Spinal cord (tissue), 3 donors: ENCODE data around the gene OR13C3.

GRCh38 chr9:101375291-101376128, 9.3 kb downstream of the BAAT start:
- PRO-cap, result no peak
- RAMPAGE, long total RNA, result no peak

DNA sequence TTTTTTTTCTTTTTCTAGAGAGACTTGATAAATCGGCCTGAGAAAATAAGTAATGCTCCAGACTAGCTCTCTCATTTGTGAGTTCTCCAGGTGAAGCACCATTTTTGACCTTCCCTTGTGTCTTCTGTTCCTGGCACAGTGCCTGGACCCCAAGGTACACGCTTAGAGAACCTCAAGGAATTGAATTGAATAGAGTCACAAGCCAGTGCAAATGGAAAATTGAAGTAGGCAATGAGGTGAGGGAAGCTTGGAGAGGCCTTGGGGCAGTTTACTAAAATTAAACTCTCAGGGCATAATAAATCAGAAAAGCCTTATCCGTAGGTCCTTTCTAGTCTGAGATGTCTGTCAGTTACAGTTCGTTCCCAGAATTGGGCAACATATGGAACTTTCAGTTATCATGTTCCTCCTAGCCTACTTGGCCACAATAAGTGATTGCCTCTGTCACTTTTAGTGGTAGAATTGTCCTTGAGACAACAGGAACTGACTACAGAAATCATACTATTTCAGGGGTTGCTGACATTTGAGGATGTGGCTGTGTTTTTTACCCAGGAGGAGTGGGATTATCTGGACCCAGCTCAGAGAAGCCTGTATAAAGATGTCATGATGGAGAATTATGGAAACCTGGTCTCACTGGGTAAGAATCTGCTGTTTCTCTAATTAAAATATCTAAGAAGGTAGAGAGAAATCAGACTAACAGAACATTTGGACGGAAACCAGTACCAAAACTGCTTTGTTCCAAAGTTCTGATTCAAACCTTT, 905 bp downstream of the ZNF189 start:
- PRO-cap, result no peak
- RAMPAGE, long total RNA, result no peak

DNA sequence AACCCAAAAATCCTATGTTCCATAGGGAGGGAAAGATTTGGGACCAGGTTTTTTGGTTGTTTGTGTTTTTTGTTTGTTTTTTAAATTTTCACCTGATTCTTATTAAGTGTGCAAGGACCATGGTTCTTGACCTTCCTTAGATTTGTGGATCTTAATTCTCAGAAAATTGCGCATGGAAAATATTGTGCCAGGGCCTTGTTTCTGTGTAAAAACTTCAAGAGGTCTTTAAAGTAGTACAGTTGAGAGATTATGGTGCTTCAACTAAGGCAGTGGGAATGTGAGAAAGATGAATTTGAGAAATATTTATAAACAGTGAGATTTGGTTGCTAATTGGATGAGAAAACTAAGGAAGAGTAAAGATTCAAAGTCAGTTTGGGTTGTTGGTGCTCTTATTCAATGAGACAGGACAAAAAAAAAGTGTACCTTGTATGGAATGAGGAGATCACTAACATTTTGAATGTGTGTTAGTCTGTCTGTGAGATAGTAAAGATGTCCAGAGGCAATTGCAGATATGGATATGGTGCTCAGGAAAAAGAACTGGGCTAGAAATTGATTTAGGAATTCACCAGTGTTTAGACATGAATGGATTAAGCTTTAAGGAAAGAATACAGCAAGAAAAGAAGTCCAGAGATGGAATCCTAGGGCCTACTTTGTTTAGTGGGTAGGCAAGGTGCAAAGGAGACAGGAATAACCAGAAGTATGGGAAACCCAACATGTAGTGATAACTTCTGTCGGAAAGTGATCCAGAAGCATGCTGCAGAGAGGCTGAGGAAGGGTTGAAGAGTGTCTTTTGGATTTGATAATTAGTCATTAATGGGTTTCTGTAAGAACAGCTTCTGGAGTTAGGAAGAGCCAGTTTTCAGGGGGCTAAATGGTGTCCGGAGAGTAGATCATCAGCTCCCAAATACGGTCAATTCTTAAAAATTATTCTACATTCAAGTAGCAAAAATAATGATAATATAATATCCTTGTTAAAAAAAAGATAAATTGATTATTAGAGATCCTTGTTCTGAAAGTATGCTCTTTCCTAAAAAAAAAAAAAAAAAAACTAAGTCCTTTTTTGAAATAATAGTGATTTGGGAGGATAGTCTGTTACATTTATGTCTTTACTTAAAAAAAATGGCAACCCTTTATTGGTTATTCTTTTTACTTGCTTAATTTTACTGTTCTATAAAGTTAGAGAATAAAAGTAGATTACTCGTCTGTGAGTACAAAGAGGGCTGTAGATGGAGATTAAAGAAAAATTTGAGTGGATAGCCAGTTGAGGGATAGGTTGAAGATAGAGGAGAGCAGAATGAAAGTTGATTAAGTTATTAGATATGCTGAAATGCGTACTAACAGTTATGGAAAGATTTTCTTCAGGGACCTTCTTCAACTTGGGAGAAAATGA, 15.0 kb downstream of the ZNF189 start:
- PRO-cap, result no peak
- RAMPAGE, long total RNA, result no peak

GRCh38 chr9:101424369-101425301, 10.9 kb downstream of the ALDOB start:
- PRO-cap, result no peak
- RAMPAGE, long total RNA, result no peak

- PRO-cap, result no peak
- RAMPAGE, long total RNA, result no peak
Measured at GRCh38 chr9:101448964-101450001, 13.7 kb upstream of the ALDOB start.

- PRO-cap, result no peak
- RAMPAGE, long total RNA, result no peak
Measured at GRCh38 chr9:102223316-102224022, 485.0 kb upstream of the GRIN3A start.

DNA sequence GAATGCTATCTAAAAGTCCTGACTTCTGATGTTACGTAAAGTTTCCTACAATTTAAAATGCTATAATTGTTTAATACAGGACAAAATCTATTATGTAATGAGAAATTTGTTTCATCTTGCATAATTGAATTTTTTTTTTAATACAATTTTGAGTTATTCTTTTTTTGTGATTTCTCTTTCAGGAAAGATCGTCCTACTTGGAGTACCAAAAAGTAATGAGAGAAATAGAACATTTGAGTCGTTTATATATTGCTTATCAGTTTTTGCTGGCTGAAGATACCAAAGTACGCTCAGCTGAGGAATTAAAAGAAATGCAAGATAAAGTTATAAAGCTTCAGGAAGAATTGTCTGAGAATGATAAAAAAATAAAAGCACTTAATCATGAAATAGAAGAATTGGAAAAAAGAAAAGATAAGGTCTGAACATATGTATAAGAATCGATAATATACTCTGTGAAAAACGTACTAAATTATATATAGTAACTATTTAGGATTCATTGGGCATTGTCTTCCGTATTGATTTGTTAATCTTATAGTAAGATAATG, 7.7 kb downstream of the SMC2 start:
- PRO-cap, result no peak
- RAMPAGE, long total RNA, result no peak

DNA sequence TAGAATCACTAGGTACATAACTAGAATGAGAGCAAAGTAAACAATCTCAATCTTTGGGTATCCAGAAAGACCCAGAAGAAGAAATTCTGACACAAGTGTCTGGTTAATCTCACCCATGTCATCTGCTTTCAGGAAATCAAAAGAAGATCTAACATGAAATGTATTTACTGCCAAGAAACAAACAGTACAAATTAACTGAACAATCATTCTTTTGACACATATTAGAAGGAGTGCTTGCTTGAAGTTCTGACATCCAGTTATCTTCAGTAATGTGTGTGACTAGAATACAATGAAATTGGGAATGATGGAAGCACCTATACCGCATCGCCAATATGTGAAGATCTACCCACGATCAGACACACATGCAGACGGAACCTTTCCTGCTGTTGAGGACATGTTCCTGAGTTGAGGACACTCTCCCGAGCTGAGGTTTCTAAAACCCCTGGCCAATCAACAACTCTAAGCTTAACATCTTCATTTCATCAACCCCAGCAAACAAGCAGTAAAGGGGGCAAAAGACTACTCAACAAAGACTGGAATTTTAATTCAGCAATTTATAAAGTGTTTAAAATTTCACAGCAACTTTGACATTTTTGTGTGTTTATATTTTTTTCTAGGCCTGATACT, at the start of gene OR13C3:
OR13C3 (minus strand) TSS at position 250 of the 627 bp plus-strand sequence.
- PRO-cap, result no peak
- RAMPAGE, long total RNA, result no peak

GRCh38 chr9:104879677-104880151, 48.2 kb downstream of the ABCA1 start:
- PRO-cap, result no peak
- RAMPAGE, long total RNA, result no peak

DNA sequence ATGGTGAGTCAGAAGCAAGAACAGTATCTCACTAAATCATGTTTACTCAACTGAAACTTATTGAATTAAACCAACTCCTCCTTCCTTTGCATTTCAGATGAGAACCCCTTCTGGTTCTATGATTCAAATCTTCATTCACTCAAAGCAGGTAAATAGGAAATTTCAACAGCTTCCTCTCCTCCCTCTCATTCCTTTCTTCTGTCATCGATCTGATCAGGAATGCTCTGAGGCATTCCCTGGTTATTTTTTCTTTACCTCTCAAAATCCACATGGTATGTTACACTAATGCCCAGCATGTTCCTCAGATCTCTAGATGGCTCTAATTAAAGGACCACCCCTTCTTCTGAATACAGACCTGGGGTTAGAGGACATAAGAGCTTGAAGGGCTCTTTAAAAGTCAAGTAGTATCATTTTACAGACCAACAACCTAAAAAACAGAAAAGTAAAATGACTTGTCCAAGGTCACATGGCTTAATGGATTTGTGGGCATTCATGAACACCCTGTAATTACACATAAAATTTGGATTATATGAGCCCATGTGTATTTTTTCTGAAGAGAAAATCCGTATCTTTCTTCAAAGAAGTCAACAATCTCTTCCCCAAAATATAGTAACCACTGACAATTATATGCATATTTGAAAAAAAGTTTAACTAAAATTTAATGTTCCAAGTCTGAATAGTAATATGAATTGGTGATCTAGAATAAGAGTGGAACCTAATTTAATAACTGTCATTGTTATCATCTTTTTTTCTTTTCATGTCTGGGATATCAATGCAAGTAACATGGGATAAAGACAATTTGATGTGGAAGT, 8.1 kb downstream of the ABCA1 start:
- PRO-cap, result no peak
- RAMPAGE, long total RNA, result no peak

- PRO-cap, result no peak
- RAMPAGE, long total RNA, result no peak
Measured at GRCh38 chr9:105245626-105245835, 1.1 kb downstream of the SLC44A1 start.

DNA sequence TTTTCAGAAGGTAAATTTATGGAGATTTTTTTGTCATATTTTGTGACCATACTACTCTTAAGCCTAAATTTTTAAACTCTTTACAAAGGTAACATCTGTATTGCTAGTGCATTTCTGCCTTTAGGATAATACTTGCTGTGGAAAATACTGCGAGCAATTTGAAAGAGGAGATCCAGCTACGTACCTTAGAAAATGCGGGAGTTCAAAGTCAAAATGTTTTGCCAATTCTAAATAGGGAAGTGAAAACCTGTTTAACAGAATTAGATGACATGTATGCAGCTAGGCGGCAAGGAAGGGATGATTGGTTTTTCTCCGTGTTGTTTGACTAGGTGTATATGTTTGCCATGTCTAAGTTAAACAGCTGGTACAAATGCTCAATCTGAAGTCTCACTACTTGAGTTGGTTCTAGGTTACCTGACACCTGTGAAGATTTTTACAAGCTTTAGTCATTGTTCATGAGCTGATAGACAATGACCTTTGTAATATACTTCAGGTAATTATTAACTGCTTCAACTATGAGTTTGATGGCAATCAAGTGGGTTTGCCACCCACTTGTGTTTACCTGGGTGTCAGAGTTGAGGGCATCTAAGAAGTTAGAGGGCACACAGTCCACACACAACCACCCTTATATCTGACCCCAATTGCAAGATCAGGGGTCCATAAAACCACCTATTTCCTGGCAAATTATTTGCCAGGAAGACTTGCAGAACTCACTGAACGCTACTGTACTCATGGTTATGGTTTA, 74.3 kb downstream of the SLC44A1 start:
- PRO-cap, result no peak
- RAMPAGE, long total RNA, result no peak

DNA sequence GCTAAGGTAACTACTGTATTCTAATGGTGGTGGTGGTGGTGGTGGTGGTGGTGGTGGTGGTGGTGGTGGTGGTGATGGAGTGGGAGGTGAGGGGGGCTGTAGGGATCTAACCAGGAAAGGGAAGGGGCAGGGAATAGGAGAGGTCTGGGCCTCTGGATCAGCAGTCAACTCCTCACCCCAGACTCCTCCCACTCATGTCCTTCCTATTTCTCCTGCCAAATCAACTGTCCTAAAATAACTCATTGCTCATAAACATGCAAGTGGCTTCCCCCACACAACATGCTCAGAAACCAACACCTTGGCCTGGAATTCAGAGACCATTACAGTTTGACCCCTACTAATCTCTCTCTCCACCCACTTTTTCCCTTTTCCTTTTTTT, 8.5 kb upstream of the FSD1L start:
- PRO-cap, result no peak
- RAMPAGE, long total RNA, result no peak

DNA sequence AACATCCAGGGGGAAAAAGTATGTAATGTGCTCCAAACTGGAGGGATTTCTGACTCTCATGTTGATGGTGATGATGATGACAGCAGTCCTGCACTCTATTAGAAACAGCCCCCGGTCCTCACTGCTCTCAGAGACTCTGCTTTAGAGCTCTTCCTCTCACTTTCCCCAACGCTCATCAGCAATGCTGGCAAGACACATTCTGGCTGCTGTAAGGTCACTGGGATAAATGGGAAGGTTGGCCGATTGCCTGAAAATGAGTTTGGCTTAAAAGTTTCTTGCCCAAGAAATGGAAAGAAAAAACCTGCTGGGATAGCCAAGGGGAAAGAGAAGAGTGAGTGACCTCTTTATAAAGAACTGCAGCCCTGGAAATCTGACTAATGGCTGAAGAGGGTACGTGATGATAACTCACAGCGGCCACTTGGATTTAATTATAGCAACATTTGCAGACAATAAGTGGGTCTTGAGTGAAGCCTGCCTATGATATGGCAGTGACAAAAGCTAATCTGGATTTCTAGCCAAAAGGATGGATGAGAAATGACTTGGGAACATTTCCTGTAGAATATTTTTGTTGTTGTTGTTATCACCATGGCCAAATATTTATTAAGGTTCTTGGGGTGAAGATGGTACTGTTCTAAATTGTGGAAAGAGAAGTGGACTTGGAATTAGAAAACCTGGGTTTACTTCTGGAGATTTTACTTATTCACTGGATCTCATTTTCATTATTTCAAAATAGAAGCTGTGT, 235.9 kb downstream of the TMEM38B start:
- PRO-cap, result no peak
- RAMPAGE, long total RNA, result no peak

DNA sequence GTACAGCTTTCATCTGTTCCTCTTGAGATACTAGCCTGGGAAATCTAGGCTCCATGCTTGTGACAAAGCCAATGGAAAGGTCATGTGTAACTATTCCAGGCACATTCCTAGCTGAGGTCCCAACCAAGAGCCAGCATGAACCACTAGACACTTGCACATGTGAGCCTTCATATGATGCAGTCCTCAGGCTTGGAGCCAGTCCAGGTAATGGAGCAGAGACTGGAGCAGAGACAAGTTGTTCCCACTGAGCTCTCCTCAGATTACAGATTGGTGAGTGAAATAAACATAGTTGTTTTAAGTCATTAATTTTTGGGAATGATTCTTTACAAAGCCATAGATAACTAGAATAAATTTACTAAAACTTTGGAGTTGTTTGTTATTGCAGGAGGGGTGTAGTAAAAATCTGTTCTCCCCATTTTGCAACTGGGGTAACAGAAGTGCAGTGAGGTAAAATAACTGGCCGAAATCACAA, 412.3 kb upstream of the ZNF462 start:
- PRO-cap, result no peak
- RAMPAGE, long total RNA, result no peak

- PRO-cap, result no peak
- RAMPAGE, long total RNA, result no peak
Measured at GRCh38 chr9:106892712-106893173, 29.8 kb downstream of the ZNF462 start.

GRCh38 chr9:106928985-106929946, 66.3 kb downstream of the ZNF462 start:
- PRO-cap, result no peak
- RAMPAGE, long total RNA, result no peak

- PRO-cap, result no peak
- RAMPAGE, long total RNA, result no peak
Measured at GRCh38 chr9:107299912-107300316, 16.8 kb downstream of the RAD23B start.

GRCh38 chr9:107324674-107325124, 41.6 kb downstream of the RAD23B start:
- PRO-cap, result no peak
- RAMPAGE, long total RNA, result no peak

DNA sequence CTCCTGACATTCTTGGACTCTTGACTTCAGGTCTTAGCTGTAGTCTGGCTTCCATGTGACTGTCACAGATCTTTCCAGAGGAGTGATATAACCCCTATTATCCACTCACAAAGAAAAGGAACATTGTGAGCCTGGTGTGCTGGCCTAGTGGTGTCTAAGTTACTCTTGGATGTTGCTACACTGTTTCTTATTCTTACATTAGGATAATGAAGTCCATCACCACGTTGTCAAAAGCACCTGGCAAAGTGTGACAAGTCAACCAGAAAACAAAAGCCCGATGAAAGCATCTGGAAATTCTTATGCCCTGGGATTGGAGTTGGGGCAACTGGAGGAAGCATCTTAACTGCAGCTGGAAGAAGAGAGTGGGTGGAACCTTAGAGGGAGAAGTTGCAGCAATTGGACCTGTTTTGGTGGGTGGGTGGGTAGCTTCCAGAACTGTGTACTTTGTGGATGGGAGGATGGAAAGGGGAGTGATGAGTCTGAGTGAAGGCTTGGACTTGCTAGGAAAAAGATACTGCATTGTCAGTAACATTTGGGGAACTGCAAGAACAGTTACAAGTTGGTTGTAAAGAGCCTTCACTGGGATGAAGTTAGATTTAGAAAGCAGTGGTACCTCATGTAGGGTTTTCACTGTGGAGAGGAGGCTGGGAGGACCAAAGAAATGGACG, 50.0 kb downstream of the RAD23B start:
- PRO-cap, result no peak
- RAMPAGE, long total RNA, result no peak